Metastatic Liver Carcinoma in the Lung (tissue), 2 donors: ENCODE data around the gene BTN1A1.

- PRO-cap, 2 experiments: no peak in any of the 2 experiments
These were observed 3.0 kb downstream of the H4C7 start for GRCh38 chr6:26243728-26244276.

- PRO-cap, 2 experiments: no peak in any of the 2 experiments
These were observed 2.2 kb downstream of the H3C8 start for GRCh38 chr6:26268806-26269521.

- PRO-cap, 2 experiments: no peak in any of the 2 experiments
These were observed 1.4 kb downstream of the H3C8 start for GRCh38 chr6:26269522-26270425.

DNA sequence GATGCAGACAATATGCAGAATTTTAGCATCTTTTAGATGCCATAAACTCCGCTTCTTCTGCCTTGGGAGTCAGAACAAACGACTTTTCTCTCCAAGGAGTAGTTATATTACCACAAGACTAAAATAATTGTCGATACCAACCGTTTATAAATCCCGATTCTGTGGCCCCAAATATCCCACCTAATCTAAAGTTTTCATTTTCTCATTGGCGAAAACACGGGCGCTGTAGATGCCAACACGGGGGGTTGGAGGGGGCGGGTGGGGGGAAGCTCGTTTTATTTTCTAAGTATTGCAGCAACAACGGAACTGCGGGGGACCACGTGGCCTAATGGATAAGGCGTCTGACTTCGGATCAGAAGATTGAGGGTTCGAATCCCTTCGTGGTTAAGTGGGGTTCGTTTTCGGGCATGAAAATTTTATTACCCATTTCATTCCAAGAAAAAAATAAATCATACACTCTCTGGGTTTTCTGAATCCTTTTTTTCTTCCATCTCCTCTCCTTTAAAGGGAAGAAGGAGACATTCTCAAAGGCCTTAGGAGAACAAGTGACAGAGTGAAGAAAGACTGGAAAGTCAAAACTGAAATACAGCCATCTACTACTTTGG is 14.1 kb upstream of the H4C8 start:
- PRO-cap, 2 experiments: no peak in any of the 2 experiments

GRCh38 chr6:26330075-26330670 is 34.8 kb upstream of the BTN3A2 start:
- PRO-cap, 2 experiments: peak in 1 of 2 experiments; most common minus-strand start chr6:26330374 (in 1)

- PRO-cap, 2 experiments: no peak in any of the 2 experiments
These were observed 7.8 kb downstream of the BTN3A2 start for GRCh38 chr6:26372584-26373334.

DNA sequence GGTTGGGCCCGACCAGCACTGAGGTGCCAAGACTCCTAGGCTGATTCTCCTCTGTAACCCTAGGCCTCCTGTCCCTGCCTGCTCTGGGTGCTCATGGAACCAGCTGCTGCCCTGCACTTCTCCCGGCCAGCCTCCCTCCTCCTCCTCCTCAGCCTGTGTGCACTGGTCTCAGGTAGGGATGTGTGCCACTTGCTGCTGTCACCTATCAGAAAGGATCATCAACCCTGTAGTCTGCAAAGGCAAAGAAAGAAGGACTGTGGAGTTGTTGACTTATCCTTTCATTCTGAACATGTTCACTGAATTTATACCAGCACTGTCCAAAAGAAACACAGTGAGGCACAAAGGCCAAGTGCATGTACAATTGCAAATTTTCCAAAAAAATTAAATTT is 18.3 kb upstream of the BTN3A3 start:
- PRO-cap, 2 experiments: no peak in any of the 2 experiments

DNA sequence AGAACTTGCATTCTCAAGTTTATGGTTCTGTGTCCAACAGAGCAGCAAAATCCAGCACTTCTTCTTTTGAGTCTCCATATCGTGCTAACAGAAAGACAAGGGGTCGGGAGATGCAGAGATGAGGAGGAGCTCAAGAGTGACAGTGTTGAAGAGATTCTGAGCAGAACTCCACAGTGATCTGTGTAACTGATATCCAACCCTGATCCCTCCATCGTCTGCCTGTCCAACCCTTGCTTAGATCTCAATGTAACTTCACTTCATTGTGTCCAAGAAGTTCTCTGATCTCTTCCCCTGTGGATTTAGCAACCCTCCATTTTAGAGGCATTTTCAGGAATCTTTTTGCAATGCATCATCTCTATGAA is 21.1 kb upstream of the BTN1A1 start:
- PRO-cap, 2 experiments: no peak in any of the 2 experiments

DNA sequence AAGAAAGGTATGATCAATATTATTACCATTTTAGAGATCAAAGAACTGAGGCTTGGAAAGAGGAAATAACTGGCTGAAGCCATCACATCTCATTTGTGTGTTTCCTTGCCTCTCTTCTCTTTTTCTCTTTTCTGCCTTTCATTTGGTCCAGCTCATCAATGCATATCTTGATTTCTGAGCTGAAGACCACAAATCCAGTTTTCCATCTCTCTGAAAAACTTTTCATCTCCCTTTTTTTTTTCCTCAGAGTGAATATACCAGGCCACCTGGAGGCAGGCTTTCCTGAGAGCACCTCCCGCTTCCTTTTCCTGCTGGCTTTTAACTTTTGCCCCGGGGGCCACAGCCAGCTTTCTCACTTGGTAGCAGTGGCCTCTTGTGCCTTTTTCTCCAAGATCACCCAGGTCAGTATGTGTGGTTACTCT is at the start of gene BTN1A1:
BTN1A1 (plus strand) TSS at position 346 of the 422 bp plus-strand sequence.
- PRO-cap, 2 experiments: no peak in any of the 2 experiments

- PRO-cap, 2 experiments: no peak in any of the 2 experiments
These were observed 16.5 kb downstream of the HMGN4 start for GRCh38 chr6:26554616-26555117.

DNA sequence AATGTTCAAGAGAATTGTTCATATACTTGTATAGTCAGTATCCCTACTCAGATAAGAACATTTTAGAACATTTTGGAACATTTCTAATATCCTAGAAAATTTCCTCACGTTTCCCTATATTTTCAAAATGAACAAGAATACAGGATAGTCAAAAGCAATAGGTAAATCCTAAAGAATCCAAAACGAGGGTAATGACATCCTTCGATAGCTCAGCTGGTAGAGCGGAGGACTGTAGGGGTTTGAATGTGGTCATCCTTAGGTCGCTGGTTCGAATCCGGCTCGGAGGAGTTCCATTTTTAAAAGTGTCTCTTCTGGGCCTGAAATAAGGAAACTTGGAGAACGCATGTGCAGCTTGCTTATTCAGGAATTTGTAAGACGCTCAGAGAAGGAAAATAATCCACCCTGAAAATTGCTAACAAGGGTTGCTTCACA is 2.1 kb upstream of the ABT1 start:
- PRO-cap, 2 experiments: no peak in any of the 2 experiments

GRCh38 chr6:26743039-26743375 is 83.5 kb upstream of the ZNF322 start:
- PRO-cap, 2 experiments: no peak in any of the 2 experiments

GRCh38 chr6:26743376-26743894 is 83.9 kb upstream of the ZNF322 start:
- PRO-cap, 2 experiments: no peak in any of the 2 experiments

- PRO-cap, 2 experiments: no peak in any of the 2 experiments
These were observed 84.5 kb upstream of the ZNF322 start for GRCh38 chr6:26743895-26744564.

GRCh38 chr6:26744895-26745492 is 85.4 kb upstream of the ZNF322 start:
- PRO-cap, 2 experiments: no peak in any of the 2 experiments

DNA sequence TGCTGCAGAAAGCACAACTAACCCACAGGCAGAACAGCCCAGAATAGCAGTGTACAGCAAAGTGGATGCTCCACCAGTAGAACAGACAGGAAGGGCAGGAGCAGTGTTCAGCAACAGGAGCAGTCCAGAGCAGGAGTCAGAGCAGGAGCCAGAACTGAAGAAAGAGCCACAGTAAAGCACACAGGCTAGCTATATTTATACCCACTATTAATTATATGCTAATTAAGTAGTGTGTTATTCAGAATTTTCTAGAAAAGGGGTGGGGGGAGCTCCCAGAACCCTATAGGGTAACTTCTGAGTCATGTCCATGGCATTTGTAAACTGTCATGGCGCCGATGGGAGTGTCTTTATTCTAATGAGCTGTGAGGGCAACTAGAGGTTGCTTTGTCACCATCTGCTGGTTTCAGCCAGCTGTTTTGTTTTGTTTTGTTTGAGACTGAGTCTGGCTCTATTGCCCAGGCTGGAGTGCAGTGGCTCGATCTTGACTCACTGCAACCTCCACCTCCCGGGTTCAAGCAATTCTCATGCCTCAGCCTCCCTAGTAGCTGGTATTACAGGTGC is 17.5 kb downstream of the H2BC11 start:
- PRO-cap, 2 experiments: no peak in any of the 2 experiments

- PRO-cap, 2 experiments: peak in 1 of 2 experiments; most common plus-strand start chr6:27134054 (in 1); most common minus-strand start chr6:27133956 (in 1)
These were observed 919 bp downstream of the H2AC11 start for GRCh38 chr6:27133716-27134208.

GRCh38 chr6:27138117-27138958 is 744 bp upstream of the H4C9 start:
- PRO-cap, 2 experiments: no peak in any of the 2 experiments

- PRO-cap, 2 experiments: peak in 1 of 2 experiments; most common minus-strand start chr6:27251406 (in 1)
These were observed 3.5 kb downstream of the PRSS16 start for GRCh38 chr6:27250845-27251471.

DNA sequence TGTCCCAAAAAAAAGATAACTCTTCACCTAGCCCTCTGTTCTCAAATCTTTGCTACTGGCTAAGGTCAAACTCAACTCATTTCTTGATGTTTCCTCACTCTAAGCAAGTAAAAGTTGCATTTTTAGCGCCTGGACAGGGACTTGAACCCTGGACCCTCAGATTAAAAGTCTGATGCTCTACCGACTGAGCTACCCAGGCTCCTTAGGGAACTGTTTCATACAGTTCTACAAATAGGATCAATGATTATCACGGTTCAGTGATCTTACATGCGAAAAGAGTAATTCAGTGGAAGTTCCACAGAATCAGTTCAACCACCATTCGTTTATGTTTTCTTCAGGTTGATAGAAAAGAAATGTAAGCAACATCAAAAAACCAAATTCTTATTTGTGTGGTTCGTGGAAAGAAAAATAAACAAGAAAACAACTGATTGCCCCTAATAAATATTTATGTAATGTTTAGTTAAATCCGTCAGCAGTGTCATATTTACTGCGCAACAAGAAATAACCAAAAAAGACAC is 22.9 kb upstream of the POM121L2 start:
- PRO-cap, 2 experiments: no peak in any of the 2 experiments